HT1080 (cell line): ENCODE measurements around the genes GRM5, TRIM49C, CHORDC1, MTNR1B and AMOTL1.

RAMPAGE:
- cytosol, long total RNA, result no peak
- long total RNA, result no peak
- nucleus, long total RNA, result no peak
These were observed 155.8 kb upstream of the PRSS23 start for GRCh38 chr11:86644186-86645217.

DNA sequence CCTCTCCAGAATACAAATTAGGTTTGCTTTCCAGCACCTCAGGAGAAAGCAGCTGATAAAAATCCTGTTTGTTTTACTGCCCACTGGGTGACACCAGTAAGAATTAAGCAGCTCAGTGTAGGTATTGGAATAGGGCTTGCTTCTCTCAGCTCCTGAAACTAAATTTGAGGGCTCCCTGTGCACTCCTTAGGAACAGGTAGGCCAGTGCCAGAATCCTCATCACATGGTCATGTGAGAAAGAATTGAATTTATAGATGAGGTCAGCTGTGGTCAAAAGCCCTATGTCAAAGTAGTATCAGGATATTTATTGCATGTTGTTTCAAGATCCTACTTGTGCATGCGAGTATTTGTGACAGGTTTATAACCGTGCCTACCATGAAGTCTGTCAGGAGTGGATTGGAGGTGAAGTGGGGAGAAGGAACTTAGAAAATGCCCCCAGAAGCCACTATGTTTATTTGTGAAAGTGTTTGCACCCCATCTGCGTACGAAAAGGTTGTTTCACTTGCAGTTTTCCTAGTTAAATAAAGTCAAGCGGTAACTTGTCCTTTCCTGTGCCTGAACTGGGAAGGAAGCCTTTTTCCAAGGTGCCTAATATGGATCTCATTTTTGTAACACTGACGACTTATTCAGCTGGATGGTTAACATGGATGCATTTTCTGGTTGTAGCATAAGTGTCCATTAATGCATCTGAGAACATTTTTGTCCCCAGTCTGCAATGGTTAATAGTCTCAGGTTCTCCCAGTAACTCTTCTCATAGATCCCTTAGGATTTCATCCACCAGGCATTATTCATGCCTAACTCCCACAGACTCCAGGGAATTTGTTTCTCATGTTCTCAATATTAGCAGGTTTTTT is 1.3 kb downstream of the PRSS23 start:
RAMPAGE:
- cytosol, long total RNA, result no peak
- long total RNA, result no peak
- nucleus, long total RNA, result no peak

GRCh38 chr11:86812077-86812316 is 11.7 kb downstream of the PRSS23 start:
RAMPAGE:
- cytosol, long total RNA, result no peak
- long total RNA, result no peak
- nucleus, long total RNA, result no peak

GRCh38 chr11:87330275-87330918 is 292.7 kb downstream of the TMEM135 start:
RAMPAGE:
- cytosol, long total RNA, result no peak
- long total RNA, result no peak
- nucleus, long total RNA, result no peak

RAMPAGE:
- cytosol, long total RNA, result no peak
- long total RNA, result no peak
- nucleus, long total RNA, result no peak
These were observed at the start of gene GRM5 for GRCh38 chr11:89065564-89066296. TSS of gene GRM5 (minus strand) at chr11:89065982.

RAMPAGE:
- cytosol, long total RNA, result no peak
- long total RNA, result no peak
- nucleus, long total RNA, result no peak
These were observed at the start of gene TRIM49C for GRCh38 chr11:90030691-90031381. TSS of gene TRIM49C (plus strand) at chr11:90031106.

DNA sequence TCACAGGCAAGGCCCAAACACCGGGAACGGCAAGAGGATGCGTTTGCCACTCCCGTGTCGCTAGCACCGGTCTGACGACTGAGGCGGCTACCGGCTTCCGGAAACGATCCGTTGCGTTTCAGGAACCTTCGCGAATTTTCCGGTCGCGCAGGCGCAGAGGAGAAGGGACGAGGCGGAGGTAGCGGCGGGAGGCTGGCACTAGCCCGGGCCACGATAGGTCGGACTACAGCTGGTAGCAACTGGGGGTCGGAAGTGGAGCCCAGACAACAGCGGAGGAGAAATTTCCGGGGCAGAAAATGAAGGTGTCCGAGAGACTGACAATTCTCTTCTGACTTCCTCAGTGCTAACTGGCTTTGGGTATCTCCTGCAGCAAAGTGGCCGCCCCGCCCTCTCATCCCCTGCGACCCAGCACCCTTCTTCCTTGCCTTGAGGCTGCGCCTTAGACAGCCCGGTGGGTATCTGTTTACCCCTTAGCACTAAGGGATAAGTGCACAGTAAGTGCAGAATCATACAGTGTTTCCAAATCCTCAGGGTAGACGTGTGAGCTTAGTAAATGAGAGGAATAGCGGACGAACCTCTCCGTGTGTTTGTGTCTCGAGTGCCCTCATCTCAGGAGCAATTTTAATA is at the start of gene CHORDC1:
Gene CHORDC1, minus strand, starts transcription at position 80 of the 627 bp plus-strand sequence.
RAMPAGE:
- cytosol, long total RNA, result start-site peak on the minus strand centred at position 91 of the sequence, 64 bp wide, 1,706 and 2,123 reads in 2 replicates
- long total RNA, result start-site peak on the minus strand centred at position 79 of the sequence, 53 bp wide, 739 reads
- nucleus, long total RNA, result start-site peak on the minus strand centred at position 84 of the sequence, 25 bp wide, 383 and 92 reads in 2 replicates

DNA sequence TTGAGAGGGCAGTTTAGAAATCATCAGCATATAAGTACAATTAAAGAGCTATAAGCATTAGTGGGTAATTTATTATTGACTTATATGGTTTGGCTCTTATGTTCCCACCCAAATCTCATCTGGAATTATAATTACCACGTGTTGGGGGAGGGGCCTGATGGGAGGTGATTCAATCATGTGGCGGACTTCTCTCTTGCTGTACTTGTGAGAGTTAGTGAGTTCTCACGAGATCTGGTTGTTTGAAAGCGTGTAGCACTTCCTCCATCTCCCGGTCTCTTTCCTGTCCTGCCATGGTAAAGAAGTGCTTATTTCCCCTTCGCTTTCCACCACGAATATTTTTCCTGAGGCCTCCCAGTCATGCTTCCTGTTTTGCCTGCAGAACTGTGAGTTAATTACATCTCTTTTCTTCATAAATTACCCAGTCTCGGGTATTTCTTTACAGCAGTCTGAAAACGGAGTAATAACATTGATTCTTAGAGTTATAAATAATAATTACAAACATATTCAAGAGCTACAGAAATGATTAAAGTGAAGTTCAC is 28.2 kb upstream of the CHORDC1 start:
RAMPAGE:
- cytosol, long total RNA, result no peak
- long total RNA, result no peak
- nucleus, long total RNA, result no peak

GRCh38 chr11:90431794-90432101 is 208.9 kb upstream of the CHORDC1 start:
RAMPAGE:
- cytosol, long total RNA, result no peak
- long total RNA, result no peak
- nucleus, long total RNA, result no peak

DNA sequence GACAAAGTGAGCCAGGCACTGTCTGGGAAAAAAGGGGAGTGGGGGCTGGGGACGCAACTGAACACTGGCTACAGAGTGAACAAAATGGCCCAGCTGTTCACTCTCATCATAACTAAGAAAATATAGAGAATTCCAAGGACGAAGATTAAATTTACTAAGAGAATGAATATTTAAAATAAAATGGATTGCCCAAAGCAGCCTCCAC is 434.1 kb upstream of the FAT3 start:
RAMPAGE:
- cytosol, long total RNA, result no peak
- long total RNA, result no peak
- nucleus, long total RNA, result no peak

DNA sequence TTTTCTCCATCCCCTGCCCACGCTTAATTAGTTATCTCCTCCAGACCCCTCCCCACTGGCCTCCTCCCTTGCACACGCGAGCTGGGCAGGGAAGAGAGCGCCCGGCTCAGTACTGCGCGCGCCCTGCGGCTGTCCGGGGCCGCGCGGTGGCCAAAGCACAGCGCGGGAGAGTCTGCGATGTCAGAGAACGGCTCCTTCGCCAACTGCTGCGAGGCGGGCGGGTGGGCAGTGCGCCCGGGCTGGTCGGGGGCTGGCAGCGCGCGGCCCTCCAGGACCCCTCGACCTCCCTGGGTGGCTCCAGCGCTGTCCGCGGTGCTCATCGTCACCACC is at the start of gene MTNR1B:
Gene MTNR1B, plus strand, starts transcription at position 103 of the 330 bp plus-strand sequence.
RAMPAGE:
- cytosol, long total RNA, result no peak
- long total RNA, result no peak
- nucleus, long total RNA, result no peak

RAMPAGE:
- cytosol, long total RNA, result no peak
- long total RNA, result no peak
- nucleus, long total RNA, result no peak
These were observed 667 bp upstream of the DEUP1 start for GRCh38 chr11:93329908-93330241.

DNA sequence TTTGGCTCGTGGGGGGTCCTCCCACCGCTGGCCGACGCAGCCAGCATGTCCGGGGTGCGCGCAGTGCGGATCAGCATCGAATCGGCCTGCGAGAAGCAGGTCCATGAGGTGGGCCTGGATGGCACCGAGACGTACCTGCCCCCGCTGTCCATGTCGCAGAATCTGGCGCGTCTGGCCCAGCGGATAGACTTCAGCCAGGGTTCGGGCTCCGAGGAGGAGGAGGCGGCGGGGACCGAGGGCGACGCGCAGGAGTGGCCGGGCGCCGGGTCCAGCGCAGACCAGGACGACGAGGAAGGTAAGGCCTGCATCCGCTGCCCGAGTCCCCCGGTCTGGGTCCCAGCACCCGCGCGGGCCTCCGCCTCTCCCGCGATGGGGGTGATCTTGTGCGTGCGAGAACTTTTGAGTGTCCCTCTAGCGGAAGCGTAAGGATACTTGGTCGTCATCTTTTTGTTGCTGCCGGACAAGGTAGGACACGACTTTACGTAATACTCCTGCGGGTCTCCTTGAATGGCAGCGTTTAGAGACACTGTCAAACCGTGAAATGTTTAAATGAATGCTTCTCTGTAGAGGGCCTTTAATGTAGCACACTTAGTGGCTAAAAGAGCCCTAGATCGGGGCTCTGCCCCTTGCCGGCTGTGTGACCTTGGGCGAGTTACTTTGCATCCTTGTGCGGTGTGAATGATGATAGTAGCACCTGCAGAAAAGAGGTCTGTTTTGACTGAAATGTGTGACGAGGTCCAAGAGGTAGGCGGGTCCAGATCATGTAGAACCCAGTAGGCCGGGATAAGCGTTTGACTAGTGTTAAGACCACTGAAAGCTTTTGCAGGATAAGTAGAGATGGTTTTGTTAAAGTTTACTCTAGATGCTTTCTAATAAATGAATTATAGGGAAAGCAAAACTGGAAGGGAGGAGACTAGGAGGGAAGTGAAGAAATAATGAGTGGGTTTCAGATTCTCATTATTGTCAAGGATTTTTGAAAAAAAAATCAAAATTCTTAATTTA is 688 bp downstream of the MED17 start:
RAMPAGE:
- cytosol, long total RNA, result no peak
- long total RNA, result no peak
- nucleus, long total RNA, result no peak

DNA sequence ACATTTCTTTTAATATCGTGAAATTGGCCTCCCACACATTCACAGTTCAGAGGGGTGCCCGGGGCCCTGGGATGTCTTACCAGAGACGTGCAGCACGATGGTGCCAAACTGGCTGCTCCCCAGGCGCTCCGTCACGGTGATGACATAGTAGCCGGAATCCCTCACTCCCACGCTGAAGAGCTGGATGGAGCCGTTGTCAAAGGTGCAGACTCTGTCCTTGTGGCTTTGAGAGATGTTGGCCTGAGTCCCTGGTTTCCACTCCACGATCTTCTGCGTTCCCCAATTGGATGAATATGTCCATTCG is 29.5 kb downstream of the VSTM5 start:
RAMPAGE:
- cytosol, long total RNA, result no peak
- long total RNA, result no peak
- nucleus, long total RNA, result no peak

RAMPAGE:
- cytosol, long total RNA, result no peak
- long total RNA, result no peak
- nucleus, long total RNA, result no peak
These were observed 1.5 kb downstream of the PANX1 start for GRCh38 chr11:94130033-94130584.

DNA sequence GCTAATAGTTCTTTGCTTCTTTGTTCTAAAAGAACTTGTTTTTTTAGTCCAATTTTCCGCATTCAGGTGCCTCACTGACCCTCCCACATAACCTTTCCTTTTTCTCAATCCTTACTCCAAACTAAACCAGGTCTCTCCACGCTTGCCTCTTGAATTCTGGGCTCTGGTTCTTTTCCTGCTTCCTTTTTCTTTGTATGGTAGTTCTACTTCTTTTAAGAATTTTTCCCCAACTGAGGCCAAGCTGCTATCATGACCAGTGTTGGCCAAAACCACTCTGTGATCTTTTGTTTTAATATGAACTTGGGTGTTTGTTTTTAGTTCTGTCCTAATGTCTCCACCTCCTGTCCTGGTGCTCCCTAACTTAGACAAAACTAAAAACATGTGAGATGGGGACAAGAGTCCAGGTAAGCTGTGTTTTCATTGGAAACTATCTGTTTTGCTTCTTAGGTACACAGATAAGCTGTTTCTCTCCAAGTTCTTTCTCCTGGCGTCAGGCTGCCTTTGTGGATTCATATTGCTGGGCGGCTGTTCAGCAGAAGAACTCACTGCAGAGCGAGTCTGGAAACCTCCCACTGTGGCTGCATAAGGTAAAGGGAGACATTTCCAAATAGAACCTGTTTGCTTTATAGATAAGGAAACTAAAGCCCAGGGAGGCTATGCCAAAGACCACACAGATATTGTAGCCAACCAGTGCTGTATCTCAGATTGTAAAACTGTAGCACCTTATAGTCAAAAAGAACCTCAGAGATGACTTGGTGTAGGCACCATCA is 24.6 kb downstream of the PANX1 start:
RAMPAGE:
- cytosol, long total RNA, result no peak
- long total RNA, result no peak
- nucleus, long total RNA, result no peak

DNA sequence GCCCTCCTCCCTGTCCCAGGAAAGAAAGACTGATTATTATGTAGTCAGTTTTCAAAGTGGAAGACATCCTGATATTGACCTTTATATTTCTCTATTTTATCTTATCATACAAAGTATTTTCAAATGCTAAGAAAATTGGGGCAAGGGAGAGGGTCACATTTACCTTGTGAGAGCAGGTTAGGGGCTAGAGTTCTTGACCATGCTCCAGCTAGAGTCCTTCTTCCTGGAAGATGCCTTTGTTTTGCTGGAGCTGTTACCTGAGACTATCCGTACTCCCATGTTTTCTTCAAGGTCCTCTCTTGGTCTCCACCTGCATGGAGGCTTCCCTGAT is 24.6 kb downstream of the PIWIL4 start:
RAMPAGE:
- cytosol, long total RNA, result no peak
- long total RNA, result no peak
- nucleus, long total RNA, result no peak

RAMPAGE:
- cytosol, long total RNA, result no peak
- long total RNA, result no peak
- nucleus, long total RNA, result no peak
These were observed at the start of gene AMOTL1 for GRCh38 chr11:94767569-94768671. TSS of gene AMOTL1 (plus strand) at chr11:94768356.

DNA sequence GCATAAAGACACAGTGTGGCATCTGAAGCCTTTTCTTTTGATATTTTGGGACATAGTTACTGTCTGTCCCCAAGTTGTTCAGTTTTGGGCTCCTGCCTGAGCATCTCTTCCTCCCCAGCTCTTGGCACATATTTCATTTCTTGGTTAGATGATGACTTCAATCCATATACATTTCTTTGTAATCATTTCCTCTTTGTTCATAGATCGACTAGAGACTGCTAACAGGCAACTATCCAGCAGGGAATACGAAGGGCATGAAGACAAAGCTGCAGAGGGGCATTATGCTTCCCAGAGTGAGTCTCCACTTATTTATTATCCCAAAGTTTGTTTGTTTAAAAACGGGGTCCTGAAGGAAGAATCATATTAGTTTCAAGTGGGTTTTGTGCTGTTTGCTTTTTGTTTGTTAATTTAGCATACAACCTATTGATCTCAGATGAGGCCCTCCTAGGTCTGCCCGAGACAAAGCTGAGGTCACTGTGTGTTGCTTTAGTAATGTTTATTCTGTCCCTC is 63.1 kb downstream of the AMOTL1 start:
RAMPAGE:
- cytosol, long total RNA, result no peak
- long total RNA, result no peak
- nucleus, long total RNA, result no peak

GRCh38 chr11:95076518-95076997 is 9.8 kb downstream of the SRSF8 start:
RAMPAGE:
- cytosol, long total RNA, result no peak
- long total RNA, result no peak
- nucleus, long total RNA, result no peak